ENCODE results near the genes PRIM1 and GPR182.

DNA sequence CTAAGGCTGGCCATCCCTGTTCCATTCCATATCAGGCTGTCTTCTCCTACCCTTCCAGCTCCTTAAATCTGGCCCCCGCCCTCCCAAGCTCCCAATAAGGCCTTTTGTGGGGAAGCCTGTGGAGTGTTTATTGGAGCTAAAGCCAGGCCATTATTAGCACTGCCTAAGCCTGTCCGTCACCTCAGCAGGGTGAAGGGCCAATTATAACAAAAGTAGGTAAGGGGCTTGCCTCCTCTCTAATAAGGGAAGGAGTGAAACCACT, 3.6 kb downstream of the MYL6 start:
- PRO-cap: no peak
- RAMPAGE, long total RNA, 2 experiments: no peak in any of the 2 experiments

DNA sequence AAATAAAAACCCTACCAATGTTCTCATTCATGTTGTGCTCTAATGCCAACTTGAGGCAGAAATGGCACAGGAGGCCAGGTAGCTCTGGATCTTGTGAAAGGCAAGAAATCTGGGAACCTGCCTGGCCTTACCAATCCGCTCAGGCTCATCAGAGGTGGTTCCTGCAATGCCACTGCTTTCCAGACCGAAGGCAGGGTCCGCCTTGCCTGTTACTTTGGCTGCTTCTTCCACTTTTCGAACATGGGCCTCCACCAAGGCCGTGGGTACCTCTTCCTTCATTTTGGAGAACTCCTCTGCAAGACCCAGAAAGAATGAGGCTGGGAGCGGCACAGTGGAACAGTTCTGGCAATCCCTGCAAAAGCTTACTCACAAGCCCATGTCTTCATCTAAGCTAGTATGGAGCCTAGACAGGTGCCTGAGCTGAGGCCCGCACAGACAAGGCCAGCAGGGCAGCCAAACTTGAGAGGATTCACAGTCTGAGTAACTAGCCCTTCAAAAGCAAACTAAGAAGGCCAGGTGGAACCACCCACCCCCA, 13.0 kb downstream of the MYL6 start:
- PRO-cap: no peak
- RAMPAGE, long total RNA, 2 experiments: no peak in any of the 2 experiments

GRCh38 chr12:56206559-56207030, 15.1 kb downstream of the RNF41 start:
- PRO-cap: no peak
- RAMPAGE, long total RNA, 2 experiments: no peak in any of the 2 experiments

DNA sequence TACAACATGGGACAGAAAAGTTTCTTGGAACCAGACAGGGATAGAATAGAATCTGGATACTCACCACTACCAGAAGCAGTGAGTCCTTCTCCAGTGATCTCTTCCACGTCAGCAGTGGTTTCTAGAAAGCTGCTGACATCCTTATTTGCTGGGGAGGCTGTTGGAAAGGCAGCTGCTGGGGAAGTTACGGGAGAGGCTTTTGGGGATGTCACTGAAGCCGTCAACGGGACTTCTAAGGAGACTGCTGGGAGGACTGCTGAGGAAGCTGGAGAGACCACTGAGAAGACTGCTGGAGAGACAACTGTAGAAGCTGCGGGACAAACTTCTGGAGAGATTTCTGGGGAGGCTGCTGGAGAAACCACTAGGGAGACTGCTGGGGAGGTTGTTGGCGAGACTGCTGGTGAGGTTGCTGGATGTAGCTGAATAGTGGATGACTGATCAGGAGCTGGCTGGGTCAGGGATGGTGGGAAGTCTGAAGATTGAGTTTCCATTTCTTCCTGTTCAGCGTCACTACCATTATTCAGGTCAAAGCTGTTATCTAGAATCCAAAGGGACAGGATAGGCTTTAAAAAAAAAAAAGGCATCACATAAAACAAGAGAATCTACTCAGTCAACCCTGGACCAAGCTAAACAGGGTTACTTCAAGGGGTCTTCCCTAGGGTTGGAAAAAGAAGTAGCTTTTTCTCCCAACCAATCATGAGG, 18.3 kb downstream of the BAZ2A start:
- PRO-cap: no peak
- RAMPAGE, long total RNA, 2 experiments: no peak in any of the 2 experiments

DNA sequence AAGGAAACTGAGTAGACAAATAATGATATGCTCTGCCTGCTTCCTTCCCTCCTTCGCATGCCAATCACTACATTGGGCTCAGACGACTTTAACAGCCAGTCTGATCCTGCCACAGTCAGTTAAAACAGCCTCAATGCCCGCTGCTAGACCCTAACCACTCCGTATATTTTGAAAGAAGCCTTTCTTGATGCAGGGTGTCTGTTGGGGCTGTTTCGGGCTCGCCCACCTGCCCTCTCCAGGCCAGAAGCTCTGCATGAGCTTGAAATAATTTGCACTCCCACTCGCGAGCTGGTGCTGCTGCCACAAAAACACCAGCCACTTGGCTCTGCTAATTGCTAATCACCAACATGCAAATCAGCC, 15.6 kb downstream of the BAZ2A start:
- PRO-cap: no peak
- RAMPAGE, long total RNA, 2 experiments: no peak in any of the 2 experiments

- PRO-cap: no peak
- RAMPAGE, long total RNA, 2 experiments: no peak in any of the 2 experiments
Measured at GRCh38 chr12:56615099-56615759, 14.9 kb downstream of the BAZ2A start.

- PRO-cap: no peak
- RAMPAGE, long total RNA, 2 experiments: no peak in any of the 2 experiments
Measured at GRCh38 chr12:56643171-56644017, 2.4 kb downstream of the ATP5F1B start.

DNA sequence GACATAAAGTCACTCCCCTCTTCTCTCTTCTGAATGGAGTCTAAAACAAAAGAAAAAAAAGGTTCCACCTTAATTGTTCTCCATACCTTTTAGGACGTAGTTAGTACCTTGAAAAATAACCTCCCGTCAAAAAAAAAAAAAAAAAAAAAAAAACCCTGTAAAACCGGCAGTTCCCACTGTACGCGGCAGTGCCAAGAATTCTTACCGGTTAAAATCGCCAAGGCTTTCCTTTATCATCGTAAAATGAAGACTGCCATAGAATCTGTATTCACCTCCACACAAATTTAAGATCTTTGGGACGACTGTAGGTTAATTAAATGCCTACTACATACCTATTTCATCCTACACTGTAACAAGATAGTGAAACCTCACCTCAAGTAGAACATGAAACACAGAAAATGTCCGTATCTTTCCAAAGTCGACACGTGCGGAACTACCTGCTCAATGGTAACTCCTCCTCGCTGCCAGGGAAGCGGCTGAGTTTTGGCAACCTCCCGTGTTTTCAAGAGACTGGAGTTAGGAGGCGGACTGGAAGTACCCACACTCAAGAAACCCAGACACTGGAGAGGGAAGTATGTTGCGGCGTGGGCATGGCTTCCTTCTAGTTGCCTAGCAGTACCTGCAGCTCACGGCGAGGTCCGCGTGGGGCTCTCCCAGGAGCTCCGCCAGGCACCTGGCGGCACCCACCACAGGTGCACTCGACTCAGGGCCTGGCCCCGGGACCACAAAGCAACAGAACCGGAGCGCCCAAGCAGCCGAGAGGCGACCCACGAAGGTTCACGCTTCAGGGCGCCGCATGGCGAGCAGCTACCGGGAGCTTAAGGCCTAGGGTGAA, 989 bp downstream of the PTGES3 start:
- PRO-cap: unidirectional peak, plus-strand start at position 505 of the sequence; unidirectional peak, plus-strand start at position 732 of the sequence
- RAMPAGE, long total RNA, 2 experiments: no peak in any of the 2 experiments

GRCh38 chr12:56751725-56752628, at the start of gene PRIM1:
Gene PRIM1, minus strand, starts transcription at chr12:56752323.
- PRO-cap: bidirectional peak, plus-strand start at chr12:56752453, minus-strand start at chr12:56752374
- RAMPAGE, long total RNA, 2 experiments: no peak in any of the 2 experiments

DNA sequence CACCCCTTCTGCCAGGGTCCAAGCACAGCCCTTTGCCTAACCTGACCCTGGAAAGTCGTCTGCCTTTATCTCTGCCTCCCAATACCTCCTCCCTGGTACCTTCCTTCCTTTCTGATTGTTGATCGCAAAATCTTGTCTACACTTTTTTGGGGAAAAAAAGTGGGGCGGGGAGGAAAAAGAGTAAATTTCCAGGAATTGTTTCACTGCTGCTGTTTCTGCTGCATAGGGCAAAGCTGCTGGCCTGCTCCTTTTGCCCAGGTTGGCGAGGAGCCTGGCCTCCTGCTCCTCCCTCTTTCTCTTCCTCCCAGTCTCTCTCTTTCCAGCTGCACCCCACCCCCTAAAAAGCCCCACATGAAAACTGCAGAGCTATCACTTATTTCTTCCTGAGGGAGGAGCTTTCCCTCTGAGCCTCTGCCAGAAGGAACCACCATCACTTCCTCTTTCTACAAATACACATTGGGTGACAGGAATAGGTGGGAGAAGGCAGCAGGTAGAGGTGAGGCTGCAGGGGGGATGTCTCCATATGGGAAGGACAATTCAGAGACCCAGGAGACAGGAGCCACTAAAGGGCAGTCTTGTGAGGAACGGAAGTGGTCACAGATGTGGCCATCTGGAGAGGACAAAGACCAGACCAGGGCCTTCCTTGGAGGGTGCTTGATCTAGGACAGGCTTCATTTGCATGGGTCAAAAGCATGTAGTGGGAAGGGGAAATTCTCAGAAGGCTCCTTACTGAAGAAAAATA, 2.9 kb upstream of the GPR182 start:
- PRO-cap: no peak
- RAMPAGE, long total RNA, 2 experiments: no peak in any of the 2 experiments

DNA sequence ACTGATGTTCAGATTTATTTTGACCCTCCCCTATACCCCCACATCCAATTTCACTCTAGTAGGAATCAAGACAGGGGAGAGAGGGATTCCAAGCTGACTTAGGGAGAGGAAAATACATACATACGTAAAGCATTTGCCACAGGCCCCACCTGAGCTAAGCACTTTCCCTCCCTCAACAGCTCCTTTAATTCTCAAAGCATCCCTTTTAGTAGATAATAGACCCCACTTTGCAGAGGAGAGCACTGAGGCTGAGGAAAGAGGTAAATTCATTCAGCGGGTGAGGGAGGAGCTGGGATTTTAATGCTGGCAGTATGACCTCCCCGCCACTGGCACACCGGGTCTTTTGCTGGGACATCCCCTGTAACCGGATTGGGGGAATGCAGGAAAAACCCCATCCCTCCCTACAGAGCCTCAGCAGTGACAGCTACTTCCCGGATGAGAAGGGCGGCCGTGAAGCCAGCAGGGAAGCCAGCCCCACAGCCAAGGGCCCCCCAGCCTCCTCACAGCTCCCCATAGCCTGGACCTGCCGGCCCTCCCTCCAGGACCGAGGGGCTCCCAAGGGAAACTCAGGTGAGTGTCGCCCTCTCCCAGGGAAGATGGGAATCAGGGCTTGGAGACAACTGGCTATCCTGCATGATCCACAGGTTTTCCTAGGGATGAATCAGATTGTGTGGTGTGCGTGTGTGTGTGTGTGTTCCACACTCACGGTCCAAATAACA, at the start of gene GPR182:
TSS of gene GPR182 (plus strand) at position 414 of the 719 bp plus-strand sequence.
- PRO-cap: no peak
- RAMPAGE, long total RNA, 2 experiments: no peak in any of the 2 experiments

DNA sequence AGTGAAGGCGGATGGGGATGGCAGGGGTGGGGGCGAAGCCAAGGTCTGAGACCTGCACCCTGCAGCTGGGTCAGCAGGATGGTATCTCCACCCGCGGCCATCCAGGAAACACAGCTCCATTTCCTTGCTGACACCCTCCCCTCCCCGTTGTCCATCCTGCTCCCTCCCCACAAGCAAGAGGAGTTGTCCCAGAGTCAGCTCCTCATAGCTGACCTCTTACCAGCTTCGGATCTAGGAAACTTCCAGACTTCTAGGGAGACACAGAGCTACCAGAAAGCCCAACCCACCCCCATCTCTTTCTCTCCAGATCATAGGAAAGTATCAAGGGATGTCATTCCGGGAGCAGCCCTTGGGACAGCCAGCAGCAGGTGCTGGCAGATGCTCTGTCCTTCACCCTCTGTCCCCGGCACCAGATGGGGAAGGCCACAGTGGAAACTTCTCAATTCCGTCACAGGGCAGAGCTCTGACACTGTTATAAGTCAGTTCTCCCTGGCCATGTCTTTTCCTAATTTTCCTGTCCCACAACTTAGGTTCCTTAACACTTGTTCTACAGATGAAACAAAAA, 2.8 kb downstream of the GPR182 start:
- PRO-cap: no peak
- RAMPAGE, long total RNA, 2 experiments: no peak in any of the 2 experiments

DNA sequence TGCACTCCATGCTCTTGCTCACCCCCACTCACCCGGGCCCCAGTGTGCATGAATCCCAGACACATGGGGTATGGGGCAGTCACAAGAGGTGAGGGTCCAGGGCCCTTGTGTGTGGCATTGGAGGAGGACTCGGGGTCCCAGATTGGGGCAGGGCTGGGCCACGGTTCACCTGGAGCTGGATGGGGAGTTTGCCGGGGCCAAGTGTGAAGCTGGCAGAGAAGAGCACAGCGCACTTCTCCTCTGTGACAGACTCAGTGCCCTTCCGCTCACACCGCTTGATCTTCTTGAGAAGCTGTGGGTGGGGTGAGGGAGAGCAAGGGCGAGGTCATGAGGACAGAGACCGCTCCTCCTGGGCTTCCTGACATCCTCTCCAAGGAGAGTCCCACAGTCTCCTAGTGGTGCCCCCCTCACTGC, 6.9 kb downstream of the STAT6 start:
- PRO-cap: no peak
- RAMPAGE, long total RNA, 2 experiments: no peak in any of the 2 experiments

DNA sequence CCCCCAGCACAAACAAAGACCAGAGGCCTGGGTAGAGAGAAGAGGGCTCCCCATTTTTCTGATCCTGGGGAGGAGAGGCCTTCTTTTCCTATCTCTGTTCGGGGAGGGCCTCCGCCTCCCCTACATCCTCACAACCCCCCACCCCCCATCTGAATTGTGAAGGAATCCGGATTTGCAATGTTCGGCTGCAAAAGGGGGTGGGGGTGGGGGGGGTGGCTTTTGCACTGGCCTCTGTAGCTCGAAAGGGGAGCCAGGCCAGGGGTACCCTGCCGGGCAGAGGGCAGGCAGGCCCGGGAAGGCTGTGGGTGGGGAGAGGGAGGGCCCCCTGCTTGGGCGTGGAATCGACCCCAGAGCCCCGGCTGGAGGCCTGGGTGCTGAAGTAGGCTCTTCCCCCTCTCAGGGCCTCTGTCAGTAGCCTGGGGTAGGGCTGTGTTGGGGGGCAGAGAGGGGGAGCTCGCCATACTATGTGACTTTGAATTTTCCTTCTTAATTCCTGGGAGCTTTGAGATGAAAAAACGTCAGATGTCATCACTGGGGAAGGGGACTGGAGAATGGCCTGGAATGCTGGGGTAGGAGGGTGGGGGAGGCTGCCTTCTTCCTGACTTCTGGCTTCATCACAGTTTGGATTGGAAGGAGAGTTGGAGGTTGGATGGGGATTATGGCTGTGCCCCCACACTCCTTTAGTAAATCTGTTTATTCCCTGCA, 1.1 kb downstream of the LRP1 start:
- PRO-cap: unidirectional peak, minus-strand start at position 151 of the sequence
- RAMPAGE, long total RNA, 2 experiments: no peak in any of the 2 experiments

GRCh38 chr12:57133873-57134267, 5.6 kb downstream of the LRP1 start:
- PRO-cap: unidirectional peak, plus-strand start at chr12:57134177
- RAMPAGE, long total RNA, 2 experiments: no peak in any of the 2 experiments

DNA sequence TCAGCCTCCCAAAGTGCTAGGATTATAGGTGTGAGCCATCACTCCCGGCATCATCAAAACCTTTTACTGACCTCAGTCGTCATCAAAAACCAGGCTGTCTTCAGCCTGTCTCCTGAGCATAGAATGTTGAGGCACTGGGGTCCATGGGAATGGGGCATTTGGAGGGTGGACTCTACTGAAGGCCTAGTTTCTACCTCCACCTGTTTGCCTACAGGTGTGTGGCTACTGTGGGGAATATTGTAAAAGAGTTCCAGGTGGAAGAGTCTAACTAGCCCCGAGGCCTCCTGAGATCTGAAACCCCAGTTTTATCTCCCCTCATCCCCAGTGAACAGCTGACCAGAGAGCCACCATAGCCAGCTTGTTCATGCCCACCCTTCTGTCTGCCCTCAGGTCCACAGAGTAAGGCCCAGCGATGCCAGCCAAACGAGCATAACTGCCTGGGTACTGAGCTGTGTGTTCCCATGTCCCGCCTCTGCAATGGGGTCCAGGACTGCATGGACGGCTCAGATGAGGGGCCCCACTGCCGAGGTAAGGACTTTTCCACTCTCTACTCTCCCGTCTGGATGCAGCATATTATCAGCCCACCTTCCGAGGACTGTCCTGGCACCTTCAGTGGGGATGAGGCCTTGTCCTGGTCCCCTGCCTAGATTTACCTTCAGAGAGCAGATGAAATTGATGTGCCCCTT, 12.8 kb downstream of the LRP1 start:
- PRO-cap: no peak
- RAMPAGE, long total RNA, 2 experiments: no peak in any of the 2 experiments

DNA sequence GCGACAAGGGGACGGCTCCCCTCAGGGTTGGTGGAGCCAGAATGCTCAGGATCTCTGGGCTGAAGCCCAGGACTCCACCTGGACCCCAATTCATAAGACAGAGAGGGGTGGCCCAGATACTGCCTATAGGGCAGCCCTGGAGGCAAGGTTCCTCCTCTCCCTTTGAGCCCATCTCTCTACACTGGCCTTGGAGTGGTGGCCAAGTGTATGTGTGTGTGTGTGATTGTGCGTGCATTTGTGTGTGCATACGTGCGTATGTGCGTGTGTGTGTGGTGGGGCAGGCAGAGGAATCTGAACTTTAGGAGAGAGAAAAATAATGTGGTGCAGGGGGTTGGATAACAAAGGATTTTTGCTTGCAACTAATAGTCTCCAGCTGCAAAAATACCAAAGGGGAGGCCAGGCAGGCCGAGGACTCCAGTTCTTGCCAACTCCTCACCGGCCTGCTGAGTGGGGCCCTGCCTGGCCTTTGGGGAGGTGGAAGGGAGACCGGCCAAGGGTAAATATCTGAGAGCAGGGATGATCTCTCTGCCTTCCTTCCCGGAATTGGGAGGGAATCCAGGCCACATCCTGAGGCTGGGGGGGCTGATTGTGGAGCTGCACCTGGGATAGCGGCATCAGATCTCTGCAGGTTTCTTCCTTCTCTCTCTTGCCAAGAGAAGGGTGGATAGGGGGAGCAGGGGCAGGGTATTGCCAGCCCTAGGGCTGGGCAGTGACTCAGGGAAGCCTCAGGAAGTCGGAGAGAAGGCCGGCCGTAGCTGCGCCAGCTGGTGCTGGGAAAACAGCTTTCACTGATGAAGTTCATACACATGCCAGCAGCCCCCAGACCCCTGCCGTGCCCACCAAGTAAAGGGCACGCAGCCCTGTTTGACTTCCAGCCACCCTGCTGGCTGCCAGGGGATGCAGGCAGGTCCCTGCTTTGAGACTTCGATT, 23.5 kb downstream of the LRP1 start:
- PRO-cap: no peak
- RAMPAGE, long total RNA, 2 experiments: no peak in any of the 2 experiments

DNA sequence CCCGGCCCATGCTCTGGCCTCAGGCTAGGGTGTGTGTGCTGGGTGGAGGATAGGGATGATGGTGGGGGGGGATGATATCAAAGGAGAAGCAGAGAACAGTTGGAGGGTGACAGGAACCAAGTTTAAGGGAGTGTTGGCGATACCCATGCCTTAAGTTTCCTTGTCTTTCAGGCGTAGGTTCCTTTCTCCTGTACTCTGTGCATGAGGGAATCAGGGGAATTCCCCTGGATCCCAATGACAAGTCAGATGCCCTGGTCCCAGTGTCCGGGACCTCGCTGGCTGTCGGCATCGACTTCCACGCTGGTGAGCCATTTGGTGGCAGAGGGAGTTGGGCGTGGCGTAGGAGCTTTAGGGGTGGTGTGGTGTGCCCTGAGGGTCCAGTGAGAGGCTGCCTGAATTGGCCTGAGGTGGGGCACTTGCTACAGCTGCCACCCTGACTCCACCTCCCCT, 33.4 kb upstream of the NXPH4 start:
- PRO-cap: no peak
- RAMPAGE, long total RNA, 2 experiments: no peak in any of the 2 experiments

- PRO-cap: no peak
- RAMPAGE, long total RNA, 2 experiments: start-site peak on the plus strand in 1 of 2 experiments, at chr12:57184973-57185103 at its widest, 33 to 36 reads per replicate
Measured at GRCh38 chr12:57184588-57185242, 31.9 kb upstream of the NXPH4 start.

DNA sequence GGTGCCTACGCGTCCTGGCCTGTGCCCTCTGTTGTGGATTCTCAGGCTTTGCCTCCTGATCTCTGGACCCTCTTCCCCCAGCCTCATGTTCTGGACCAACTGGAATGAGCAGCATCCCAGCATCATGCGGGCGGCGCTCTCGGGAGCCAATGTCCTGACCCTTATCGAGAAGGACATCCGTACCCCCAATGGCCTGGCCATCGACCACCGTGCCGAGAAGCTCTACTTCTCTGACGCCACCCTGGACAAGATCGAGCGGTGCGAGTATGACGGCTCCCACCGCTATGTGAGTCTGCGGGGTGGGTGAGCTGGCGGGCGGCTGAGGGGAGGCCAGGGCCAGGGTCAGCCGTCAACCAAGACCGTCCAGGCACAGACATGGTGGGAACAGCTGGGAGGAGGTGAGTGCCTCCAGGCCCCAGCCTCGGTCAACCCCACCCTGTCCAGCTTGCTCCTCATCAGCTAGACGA, 25.8 kb upstream of the NXPH4 start:
- PRO-cap: no peak
- RAMPAGE, long total RNA, 2 experiments: no peak in any of the 2 experiments

Measured in right atrium auricular region (tissue), 2 donors.